Umbilical cord (tissue), 2 donors: Measurements from ENCODE around the genes OCM and CCZ1.

GRCh38 chr7:5212973-5213273 is 22.9 kb downstream of the WIPI2 start:
- RAMPAGE, long total RNA, result no peak

GRCh38 chr7:5296851-5297387 is 14.2 kb downstream of the SLC29A4 start:
- RAMPAGE, long total RNA, result no peak

- RAMPAGE, long total RNA, result no peak
Observed at GRCh38 chr7:5326099-5326702, 43.5 kb downstream of the SLC29A4 start.

GRCh38 chr7:5401392-5401921 is 22.2 kb downstream of the TNRC18 start:
- RAMPAGE, long total RNA, result no peak

DNA sequence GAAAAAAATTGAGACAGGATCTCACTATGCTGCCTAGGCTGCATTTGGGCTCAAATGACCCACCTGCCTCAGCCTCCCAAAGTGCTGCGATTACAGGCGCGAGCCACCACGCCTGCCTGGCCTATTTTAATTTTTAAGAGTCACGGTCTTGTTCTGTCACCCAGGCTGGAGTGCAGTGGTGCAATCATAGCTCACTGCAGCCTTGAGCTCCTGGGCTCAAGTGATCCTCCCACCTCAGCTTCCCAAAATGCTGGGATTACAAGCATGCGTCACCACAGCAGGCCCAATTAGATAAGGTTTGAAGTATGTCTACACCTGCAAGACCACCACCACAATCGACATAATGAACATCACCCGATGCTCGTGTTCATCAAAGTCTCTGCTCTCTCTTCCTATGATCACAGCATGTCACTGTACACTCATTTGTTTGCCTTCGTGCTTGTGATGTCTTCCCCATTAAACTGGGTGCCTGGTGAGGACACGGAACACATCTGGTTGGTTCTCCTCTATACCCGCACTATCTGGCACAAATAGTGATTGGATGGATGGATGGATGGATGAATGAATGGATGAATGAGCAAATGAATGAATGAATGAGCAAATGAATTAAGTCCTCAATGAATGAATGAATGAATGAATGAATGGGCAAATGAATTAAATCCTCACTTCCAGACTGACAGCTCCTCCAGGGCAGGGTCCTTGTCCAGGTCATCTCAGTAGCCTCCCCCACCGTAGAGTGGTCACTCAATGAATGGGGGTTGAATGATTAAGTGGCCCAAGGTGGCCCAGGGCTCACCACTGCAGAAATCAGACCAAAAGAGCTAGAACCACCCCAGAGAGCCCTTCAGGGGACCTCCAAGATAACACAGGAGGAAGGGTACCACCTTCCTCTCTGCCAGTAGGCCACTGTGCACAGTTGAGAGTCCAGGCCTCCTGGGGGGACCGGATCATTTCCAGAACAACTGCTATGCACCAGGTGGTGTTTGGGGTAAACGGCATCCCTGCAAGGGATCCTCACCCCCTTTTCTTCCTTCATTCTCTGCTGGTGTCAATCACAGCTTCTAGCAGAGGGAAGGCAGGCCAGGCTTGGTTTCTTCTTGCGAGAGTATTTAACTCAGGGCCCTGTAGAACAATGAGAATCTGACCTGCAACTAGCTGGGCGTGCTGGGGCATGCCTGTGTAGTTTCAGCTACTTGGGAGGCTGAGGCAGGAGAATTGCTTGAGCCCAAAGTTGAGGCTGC is 4.9 kb downstream of the ACTB start:
- RAMPAGE, long total RNA, result no peak

DNA sequence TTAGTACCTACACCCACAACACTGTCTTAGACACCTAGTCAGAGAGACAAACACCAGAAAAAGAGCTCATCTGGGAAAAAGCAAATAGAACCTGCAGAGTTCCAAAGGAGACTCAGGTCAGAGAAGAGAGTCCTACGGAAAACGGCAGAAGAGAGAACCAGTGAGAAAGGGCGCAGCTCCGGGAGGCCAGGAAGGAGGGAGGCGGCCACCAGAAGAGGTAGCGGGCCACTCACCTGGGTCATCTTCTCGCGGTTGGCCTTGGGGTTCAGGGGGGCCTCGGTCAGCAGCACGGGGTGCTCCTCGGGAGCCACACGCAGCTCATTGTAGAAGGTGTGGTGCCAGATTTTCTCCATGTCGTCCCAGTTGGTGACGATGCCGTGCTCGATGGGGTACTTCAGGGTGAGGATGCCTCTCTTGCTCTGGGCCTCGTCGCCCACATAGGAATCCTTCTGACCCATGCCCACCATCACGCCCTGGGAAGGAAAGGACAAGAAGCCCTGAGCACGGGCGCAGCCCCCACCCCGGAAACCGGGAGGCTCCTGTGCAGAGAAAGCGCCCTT is 1.4 kb downstream of the ACTB start:
- RAMPAGE, long total RNA, result start-site peak on the plus strand centred at position 264 of the sequence, 57 bp wide, 76 and 62 reads in 2 replicates

DNA sequence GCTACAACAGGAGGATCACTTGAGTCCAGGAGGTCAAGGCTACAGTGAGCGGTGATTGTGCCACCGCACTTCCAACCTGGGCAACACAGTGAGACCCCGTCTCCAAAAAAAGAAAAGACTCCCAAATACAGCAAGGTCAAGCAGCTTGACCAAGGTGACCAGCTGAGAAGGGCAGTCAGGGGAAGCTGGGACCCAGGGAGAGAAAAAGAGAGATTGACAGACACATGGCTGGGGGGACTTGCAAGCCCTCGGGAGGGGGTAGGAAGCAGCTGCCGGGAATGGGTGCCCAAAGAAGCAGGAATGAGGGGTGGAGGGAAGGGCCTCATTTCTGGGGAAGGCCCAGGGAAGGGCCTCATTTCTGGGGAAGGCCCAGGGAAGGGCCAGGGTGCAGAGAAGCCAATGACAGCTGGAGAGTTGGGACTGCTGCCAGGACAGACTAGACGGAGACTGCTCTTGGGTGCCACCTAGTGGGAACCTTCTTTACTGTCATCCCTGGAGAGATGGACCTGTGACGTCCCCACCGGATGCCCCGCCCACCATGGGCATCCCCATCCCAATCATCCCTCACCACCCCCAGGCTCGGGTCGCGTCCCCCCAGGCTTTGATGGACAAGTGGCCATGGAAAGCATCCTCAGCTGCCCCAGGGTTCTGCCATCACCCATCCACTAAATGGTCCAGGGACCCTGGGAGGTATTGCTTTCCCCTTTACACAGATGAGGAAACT is 28.3 kb upstream of the ACTB start:
- RAMPAGE, long total RNA, result no peak

- RAMPAGE, long total RNA, result no peak
Observed at GRCh38 chr7:5591366-5591960, 1.2 kb upstream of the FSCN1 start.

GRCh38 chr7:5680730-5681651 is 88.4 kb downstream of the FSCN1 start:
- RAMPAGE, long total RNA, result no peak

GRCh38 chr7:5824042-5824639 is 42.7 kb upstream of the RNF216 start:
- RAMPAGE, long total RNA, result no peak

GRCh38 chr7:5880351-5880946 is at the start of gene OCM:
OCM (plus strand) TSS chr7:5880798.
- RAMPAGE, long total RNA, result no peak

- RAMPAGE, long total RNA, result no peak
Observed at GRCh38 chr7:5898325-5899032, at the start of gene CCZ1. CCZ1 (plus strand) TSS chr7:5898733.

DNA sequence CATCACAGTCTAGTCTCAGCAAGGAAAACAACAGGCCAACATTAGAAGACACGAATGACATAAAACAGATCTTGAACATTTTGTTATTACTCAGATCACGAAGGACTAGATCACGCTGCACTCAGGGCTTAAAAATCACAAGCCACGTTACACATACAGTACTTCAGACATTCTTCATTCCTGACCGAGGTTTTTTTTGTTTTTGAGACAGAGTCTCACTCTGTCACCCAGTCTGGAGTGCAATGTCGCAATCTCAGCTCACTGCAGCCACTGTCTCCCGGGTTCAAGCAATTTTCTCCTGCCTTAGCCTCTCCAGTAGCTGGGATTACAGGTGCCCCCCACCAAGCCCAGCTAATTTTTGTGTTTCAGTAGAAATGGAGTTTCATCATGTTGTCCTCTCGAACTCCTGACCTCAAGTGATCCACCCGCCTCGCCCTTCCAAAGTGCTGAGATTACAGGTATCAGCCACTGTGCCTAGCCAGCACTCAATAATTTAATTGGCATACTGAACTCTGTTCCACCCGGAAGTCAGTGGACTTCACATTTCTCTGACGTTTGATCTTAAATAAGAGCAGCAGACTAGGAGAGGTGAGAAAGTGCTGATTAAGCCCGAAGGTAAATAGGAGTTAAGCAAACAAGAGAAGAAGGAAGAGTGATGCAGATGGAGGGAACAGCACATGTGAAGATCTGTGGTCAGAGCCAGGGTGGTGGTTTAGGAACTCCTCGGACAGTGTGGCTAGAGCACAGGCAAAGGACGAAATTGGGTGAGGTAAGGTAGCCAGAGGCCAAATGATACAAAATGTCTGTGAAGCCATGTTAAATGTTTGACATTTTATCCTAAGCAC is 3.5 kb downstream of the AIMP2 start:
- RAMPAGE, long total RNA, result no peak

DNA sequence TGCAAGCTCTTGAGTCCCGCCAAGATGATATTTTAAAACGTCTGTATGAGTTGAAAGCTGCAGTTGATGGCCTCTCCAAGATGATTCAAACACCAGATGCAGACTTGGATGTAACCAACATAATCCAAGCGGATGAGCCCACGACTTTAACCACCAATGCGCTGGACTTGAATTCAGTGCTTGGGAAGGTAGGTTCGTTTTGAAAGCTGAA is 6.0 kb downstream of the AIMP2 start:
- RAMPAGE, long total RNA, result no peak

DNA sequence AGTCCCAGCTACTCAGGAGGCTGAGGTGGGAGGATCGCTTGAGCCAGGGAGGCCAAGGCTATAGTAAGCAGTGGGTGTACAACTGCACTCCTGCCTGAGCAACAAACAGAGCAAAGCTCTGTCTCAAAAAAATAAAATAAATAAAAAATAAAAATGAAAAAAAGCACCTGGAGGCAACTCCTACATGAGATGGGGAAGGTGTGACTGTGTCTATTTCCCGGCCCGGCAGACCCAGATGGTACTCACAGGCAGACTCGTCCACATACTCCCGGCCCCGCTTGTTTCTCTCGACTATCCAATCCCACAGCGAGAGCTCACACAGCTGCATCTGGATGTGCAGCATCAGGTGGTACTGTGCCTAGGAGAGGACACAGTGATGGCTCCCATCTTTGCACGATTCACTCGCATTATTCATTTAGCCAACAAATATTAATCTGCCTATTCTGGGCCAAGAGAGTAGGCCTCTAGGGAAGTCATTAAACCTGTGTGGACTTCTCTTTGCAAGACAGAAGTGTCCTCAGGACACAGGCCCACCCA is 7.2 kb downstream of the ANKRD61 start:
- RAMPAGE, long total RNA, result no peak

- RAMPAGE, long total RNA, result no peak
Observed at GRCh38 chr7:6256384-6257090, 15.9 kb downstream of the CYTH3 start.

DNA sequence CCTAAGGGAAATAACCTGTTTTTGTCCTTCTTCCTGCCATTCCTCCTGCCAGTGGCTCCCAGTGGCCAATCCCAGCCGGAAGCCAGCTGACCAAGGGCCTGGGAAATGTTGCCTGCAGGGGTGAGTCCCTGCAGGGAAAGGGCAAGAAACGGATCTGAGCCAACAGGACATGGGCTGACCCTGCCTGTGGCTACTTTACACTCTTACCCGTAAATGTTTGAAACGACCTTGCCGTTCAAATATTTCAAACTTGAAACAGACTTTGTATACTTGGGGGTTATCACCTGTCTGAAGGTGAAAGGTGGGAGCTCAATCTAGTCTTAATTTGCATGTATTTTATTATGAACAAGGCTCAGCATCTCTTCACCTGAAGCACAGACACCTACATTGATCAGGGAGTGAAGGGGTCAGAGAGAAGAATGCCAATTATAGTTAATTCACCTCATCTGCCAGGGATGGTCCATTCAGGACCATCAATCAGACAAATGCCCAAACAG is 3.3 kb downstream of the CYTH3 start:
- RAMPAGE, long total RNA, result no peak

GRCh38 chr7:6395677-6396633 is 21.6 kb downstream of the RAC1 start:
- RAMPAGE, long total RNA, result no peak

DNA sequence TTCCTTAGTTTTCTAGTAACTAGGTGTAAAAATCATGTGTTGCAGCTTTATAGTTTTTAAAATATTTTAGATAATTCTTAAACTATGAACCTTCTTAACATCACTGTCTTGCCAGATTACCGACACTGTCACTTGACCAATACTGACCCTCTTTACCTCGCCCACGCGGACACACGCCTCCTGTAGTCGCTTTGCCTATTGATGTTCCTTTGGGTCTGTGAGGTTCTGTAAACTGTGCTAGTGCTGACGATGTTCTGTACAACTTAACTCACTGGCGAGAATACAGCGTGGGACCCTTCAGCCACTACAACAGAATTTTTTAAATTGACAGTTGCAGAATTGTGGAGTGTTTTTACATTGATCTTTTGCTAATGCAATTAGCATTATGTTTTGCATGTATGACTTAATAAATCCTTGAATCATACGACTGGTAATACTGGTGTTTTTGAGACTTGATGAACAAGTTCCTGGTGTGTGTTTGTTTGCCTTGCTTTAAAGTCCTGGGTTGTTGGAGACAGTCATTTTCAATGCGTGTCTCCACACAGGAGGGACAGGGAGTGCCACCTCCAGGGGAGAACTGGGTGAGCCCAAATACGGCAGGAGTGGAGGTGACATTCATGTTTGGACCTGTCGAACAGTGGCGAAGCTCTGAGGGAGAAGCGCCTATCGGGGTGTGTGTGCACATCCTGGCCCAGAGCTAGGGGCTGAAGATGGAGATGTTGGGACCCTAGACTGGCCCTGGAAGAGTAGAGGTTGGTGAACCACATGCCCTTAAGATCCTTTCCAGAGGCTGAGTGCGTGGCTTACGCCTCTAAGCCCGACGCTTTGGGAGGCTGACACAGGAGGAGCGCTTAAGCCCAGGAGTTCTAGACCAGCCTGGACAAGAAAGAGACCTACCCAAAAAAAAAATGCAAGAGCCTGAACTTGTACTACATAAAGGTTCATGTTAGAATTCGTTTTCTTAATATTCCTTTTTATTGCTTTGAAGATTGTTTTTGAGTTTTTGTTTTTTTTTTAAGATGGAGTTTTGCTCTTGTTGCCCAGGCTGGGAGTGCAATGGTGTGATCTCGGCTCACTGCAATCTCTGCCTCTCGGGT is 29.6 kb downstream of the RAC1 start:
- RAMPAGE, long total RNA, result no peak

DNA sequence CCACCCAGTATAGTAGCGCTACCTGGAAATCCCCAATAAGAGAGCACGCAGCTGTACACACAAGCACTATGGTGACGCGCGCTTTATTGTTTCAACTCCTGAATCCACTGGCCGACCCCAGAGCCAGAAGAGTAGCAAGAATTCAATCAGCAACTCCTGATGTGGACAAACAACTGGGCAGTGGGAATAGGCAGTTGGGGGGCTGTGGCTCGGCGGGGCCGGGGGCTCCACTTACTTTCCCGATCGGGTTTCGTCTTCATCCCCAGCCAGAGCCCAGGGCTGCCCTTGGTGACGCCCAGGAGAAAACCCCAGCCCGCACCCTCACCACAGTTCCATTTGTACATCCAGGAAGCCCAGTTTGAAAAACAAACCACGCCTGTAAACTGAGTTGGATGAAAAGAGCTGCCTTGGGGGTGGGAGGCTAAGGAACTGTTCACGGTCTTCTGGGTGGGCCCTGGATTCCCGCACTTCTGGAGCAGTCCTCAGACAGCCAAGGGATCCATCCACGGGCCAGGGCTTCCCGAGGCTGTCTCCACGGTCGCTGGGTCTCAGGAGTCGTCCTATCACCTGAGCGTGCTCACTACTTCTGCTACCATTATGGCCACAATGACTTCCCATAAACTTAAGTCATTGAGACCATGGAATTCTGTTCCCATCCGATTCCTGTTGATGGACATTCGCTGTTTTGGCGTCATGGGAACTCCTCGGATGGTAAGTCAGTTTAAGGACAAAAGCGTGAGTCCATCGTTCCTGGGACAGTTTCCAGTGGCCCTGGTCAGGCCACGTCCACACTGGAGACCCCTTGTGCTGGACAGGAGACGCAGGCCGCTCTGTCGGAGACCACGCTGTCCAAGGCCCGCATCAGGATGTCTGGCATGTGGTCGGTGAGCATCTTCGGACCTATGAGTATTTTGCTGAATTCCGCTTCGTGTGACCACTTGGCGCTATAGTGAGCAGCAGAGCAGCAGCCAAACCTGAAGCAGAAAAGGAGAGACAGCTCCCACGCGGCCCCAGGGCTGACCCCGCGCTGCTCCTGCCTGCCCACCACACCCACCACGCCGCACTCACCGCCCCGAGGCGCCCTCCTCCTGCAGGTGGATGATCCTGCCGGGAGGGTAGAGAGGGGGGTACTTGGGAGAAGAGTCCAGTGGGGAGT is 35.1 kb downstream of the RAC1 start:
- RAMPAGE, long total RNA, result no peak